B cell (primary cell): ENCODE results near the genes ID3, GALE and SRSF10.

DNA sequence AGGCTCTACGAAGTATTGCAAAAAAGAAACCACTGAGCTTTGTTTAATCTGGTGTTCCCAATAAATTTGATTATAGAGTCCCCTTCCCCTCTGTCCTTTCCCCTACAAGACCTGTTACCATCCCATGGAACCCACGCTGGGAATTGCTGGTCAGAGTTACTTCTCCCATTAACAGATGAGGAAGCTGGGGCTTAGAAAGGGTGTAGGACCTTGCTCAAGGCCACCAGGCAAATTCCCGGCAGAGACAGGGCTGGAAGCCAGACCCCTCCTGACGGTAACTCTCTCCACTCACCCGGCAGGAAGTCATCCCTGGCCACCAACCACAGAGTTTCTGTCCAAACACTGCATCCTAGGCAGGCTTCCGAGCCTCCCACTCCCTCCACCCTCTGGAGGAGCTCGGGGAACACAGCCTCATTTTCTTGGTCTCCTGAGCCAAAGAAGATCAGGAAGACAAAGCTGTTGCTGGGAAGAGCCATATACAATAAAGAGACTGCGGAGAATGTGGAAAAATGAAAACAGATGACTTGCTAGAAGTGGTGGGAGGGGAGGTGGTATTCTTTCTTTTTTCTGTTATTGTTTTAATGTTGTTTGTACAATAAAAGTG is 25.0 kb upstream of the ZNF436 start:
- PRO-cap: no peak
- CAGE, long polyA plus RNA: no peak

DNA sequence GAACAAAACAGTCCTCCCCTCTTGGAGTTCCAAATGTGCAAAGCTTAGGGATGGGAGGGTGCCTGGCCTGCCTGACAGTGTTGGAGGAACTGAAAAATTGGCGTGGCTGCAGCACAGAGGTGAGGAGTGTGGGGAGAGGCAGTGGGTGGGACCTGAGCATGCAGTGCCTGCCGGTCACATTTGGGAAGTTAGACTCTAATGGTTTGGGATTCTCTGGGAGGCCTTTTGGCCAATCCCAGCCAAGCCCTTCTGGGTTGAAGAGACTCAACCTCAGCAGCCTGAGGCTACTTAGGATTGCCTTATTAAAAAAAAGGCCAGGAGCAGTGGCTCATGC is 2.3 kb upstream of the TCEA3 start:
- PRO-cap: no peak
- CAGE, long polyA plus RNA: no peak

- PRO-cap: no peak
- CAGE, long polyA plus RNA: no peak
These were observed 2.0 kb upstream of the E2F2 start for GRCh38 chr1:23533046-23533501.

DNA sequence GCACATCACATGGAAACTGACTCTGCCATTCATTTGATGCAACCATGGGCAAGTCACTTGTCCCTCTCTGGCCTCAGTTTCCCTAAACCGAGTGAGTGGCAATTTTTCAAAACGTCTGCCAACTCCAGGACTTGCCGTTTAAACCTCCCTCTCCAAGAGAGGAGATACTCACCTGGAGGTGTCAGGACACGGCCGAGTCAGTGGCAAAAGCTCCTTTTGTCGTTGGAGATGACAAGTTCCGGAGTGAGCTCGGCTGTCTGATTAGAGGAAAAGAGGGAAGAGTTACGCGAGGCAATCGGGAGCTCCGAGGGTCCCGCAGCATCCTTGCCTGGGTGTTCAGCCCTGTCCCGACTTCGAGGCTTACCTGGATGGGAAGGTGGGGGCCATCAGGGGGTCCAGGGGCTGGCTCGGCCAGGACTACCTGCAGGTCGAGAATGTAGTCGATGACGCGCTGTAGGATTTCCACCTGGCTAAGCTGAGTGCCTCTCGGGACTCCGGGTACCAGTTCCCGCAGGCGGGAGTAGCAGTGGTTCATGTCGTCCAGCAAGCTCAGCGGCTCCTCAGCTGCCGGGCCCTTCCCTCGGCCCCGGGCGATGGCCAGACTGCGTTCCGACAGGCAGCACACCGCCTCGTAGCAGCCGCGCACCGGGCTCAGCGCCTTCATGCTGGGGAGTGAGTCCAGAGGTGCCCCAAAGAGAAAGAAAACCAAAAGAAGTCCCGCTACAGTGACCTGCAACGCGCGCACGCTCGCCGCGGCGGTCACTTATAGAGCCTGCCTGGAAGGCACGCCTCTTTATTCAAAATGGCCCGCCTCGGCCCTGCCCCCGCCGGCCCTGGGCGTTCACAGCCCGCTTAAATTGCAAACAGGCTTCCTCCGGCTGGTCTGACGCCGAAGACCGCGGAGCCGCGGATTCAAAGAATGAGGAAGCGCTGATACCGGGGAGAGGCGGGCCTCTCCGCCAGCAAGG is at the start of gene ID3:
Gene ID3, minus strand, starts transcription at position 739 of the 968 bp plus-strand sequence.
- PRO-cap: unidirectional peak, plus-strand start at position 504 of the sequence; unidirectional peak, plus-strand start at position 526 of the sequence; bidirectional peak, plus-strand start at position 882 of the sequence, minus-strand start at position 674 of the sequence
- CAGE, long polyA plus RNA: start-site peak on the minus strand centred at position 709 of the sequence, 70 bp wide, 295 and 349 reads in 2 replicates

DNA sequence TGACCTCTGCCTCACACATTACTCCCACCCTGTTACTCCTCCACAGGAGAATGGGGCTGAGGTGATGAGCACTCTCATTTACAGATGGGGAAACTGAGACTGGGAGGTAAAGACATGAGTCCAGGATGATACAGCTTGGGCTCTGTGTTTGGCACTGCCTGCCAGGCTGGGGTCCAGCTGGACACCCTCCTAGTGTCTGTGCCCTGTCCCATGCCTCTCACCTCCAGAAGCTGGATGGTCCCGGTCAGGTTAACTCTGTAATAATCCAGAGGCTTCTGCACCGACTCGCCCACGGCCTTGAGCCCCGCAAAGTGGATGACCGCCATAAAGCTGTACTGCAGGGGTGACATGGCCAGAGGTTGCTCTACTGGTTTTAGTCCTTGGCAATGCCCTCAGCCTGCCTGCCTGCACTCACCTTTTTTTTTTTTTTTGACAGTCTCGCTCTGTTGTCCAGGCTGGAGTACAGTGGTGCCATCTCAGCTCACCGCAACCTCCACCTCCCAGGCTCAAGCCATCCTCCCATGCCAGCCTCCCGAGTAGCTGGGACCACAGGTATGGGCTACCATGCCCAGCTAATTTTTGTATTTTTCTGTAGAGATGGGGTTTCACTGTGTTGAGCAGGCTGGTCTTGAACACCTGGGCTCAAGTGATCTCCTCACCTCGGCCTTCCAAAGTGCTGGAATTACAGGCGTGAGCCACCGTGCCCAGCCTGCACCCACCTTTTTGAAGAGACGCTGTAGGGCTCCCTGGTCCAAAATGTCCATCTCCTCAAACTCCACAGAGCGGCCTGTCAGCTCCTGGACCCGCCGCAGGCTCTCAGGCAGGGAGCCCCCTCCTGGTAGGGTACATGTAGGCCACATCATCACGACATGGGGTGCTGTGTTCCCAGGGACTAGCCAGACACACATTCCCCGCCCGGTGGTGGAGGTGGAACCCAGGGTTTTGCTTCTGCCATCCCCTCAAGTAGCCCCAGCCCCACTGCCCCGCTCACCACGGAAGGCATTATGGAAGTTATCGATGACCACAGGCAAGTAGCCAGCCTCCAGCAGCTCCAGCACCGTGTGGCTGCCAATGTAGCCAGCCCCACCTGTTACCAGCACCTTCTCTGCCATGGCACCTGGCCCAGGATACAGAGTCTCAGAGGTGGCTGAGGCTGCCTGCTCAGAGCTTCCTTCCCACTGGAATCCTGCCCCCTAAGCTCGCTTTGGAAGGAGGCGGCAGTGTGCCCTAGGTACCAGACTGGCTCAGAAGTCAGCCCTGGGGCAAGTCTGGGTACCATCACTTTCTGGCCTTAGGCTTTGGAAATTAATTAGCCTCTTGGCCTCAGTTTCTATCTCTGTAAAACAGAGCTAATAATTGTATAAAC is 2.2 kb downstream of the GALE start:
- PRO-cap: no peak
- CAGE, long polyA plus RNA: no peak

DNA sequence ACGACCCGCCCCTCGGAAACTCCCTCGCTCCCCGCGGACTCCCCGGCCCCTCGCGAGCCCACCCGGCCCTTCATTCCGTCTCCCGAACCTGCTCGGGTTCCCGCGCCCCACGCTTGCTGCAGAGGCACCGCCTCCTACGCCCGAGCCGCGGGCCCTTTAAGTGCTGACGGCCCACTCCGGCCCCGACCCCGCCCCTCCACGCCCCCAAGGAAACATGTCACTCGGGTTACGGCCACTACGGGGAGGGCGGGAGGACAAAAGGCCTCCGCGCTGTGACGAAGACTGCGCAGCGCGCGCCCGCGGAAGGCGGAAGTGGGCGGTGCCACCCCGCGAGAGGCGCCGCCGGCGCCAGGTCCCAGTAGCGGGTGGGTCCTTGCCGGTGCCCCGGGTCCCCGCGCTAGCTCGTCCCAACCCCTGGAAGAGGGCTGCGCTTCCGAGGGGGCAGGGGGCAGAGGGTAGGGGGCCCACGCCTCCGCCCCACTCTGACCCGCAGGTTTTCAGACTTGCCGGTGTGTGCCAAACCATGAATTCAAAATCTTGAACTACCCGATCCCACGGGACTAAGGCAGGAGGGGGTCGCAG is at the start of gene GALE:
Gene GALE, minus strand, starts transcription at position 131 of the 582 bp plus-strand sequence.
- PRO-cap: bidirectional peak, plus-strand start at position 73 of the sequence, minus-strand start at position 158 of the sequence; bidirectional peak, plus-strand start at position 358 of the sequence, minus-strand start at position 200 of the sequence
- CAGE, long polyA plus RNA: no peak

DNA sequence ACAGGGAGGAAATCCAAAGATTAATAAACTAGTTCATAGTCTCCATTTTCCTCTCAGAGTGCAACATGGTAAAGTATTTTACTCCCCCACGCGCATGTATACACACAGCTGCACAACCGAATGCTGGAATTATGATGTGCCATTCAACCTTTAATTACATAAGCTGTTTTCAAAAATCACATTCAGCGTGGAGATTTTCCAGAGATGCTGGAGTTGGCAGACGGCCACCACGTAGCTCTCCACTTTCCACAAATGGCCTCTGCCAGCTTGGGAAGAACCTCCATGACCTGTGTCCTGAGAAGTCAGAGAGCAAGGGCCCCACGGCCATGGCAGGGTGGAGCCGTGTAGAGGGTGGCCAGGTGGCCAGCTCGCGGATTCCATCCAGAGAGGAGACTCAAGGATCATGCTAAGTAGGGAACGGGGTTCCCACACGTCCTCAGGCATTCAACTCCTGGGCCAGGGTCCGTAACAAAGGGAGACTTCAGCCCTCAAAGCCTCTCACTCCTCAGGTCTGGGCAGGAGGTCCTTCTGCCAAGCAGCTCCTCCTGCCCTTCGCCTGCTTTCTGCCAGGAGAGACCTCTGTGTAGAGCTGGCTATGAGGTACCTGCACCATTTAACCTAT is 1.3 kb upstream of the GALE start:
- PRO-cap: no peak
- CAGE, long polyA plus RNA: no peak

DNA sequence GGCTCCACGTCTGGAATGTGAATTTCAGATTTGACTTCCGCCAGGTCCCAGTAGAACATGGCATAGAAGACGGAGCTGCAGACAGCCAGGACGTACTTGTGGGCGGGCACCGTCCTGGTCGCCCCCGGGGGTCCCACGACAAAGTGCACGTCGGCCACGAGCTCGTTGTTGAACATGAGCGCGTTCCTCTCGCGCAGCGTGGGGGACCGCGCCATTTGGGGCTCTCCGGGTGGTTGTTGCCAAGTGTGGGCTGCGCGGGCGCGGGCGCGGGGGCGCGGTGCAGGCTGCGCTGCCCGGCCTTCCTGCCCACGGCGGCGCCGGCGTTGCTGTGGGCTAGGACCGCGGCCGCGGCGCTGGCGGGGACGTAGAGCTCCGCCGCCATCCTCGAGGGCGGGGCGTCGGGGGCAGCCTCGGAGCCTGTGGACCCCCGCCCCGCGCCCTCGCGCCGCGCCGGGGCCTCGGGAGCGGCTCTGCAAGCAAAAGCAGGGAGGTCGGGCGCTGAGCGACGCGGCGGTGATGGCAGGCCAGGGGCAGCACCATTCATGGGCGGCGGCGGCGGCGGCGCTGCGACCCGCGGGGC is 10.5 kb downstream of the CNR2 start:
- PRO-cap: no peak
- CAGE, long polyA plus RNA: no peak

DNA sequence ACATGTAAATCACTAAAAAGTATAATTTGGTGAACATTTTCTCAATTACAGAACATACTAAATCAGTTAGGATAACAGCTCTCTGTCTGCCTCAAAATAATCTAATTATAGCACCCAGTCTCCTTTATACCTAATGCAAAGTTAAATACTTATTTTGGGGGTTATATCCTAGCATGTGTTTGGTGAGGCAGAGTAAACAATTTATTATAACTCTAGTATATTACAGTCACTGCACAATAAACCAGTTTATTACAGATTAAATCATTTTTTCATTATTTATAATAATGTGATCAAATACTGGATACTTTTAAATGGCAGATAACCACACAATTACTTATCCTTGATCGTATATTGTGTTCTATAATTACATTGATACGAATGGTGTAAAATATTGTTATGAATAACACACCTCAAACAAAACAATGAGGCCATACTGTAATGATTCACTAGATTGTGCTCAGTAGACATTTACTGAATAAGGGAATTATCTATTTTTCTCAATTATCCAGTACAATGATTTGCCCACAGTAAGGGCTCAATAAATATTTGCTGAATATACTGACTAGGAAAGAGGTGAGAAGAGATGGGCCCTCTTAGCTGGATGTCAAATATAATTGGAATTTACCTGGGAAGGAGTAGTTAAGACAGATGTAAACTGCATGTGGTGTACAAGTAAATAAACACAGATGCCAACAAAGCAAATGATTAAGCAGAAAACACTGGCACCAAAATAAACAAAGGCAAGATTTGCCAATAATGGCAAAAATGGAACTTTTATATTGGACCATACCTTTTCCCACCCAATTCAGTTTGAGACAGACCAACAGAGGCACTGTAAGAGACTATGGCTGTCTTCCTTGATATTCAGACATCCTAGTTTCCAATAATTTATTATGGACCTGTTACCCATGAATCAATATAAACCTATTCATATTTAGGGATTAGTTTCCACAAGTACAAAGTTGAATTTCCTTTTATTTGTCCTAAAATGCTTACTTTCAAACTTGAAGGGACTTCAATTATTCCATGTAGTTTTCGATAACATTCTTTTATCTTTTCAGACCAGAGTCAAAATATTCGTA is 7.2 kb downstream of the PNRC2 start:
- PRO-cap: no peak
- CAGE, long polyA plus RNA: no peak

- PRO-cap: bidirectional peak, plus-strand start at chr1:23979868, minus-strand start at chr1:23979783; bidirectional peak, plus-strand start at chr1:23980113, minus-strand start at chr1:23980110
- CAGE, long polyA plus RNA: no peak
These were observed 653 bp downstream of the SRSF10 start for GRCh38 chr1:23979147-23980200.

- PRO-cap: bidirectional peak, plus-strand start at chr1:23980510, minus-strand start at chr1:23980327; bidirectional peak, plus-strand start at chr1:23981011, minus-strand start at chr1:23980890
- CAGE, long polyA plus RNA: no peak
These were observed at the start of gene SRSF10 for GRCh38 chr1:23980201-23981153. SRSF10 (minus strand) TSS chr1:23980327.

- PRO-cap: no peak
- CAGE, long polyA plus RNA: no peak
These were observed 25.9 kb downstream of the STPG1 start for GRCh38 chr1:24387636-24388105.

DNA sequence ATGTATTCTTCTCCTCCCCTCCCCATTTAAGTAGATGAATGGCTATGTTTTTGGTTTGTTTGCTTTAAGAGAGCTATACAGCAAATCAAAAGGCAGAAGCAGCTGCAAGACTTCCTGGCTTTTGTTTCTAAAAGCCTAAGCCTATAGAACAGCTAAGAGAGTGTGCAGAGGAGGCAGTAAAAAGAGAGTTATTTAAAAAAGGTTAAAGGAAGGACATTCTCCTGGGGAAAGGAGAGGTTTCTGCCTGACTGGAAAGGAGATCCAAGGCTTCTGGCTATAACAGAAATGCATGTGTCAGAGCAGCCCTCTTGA is 20.3 kb downstream of the STPG1 start:
- PRO-cap: no peak
- CAGE, long polyA plus RNA: no peak

- PRO-cap: no peak
- CAGE, long polyA plus RNA: no peak
These were observed 415 bp downstream of the NIPAL3 start for GRCh38 chr1:24415987-24416446.

- PRO-cap: no peak
- CAGE, long polyA plus RNA: no peak
These were observed 39.2 kb downstream of the NIPAL3 start for GRCh38 chr1:24454868-24455206.

DNA sequence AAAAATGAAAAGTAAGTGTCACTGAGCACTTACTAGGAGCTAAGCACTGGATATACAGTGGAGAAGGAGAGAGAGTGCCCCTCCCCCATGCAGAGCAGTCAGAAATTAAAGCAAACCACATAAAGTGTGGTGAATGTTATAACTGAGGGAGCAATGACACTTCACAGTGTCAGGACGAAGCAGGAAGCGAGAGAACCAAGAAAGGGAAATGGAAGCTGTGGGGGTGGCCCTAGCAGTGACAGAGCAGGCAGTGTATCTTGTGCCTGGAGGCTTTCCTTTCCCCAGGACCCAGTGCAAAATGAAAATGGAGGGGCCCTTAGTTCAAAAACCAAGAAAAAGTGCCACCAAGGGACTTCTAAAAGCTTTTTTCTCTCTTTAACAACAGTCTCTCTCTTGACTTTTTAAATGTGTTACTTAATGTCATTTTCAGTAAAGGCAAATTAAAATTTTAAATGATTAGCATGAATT is 21.5 kb upstream of the RCAN3 start:
- PRO-cap: no peak
- CAGE, long polyA plus RNA: no peak

DNA sequence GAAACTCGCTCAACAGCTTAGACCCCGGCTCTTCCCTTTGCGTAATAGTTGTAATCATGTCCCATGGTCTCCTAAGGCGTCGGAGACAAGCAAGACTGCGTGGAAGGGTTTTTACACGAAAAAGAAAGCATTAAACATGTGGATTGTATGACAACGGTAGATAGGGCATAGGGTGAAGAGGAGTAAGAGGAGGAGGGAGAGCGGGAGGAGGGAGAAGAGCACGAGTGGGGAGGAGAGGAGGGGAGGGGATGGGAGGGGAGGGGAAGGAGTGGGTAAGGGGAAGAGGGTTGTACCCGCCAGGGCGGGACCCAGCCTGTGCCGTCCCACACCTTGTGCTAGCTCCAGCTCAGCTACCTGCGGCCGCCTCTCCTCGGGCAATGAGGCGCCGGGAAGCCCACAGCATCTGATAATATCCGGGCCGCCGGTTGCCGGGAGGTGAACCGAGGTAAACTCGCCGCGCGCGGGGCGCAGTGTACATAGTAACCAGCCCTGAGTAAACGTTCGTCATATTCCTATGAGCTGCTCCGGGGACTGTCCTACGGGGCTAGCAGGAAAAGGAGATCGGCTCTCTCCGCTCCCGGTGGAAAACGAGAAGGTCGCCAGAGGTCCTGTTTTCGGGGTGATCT is 504 bp upstream of the RCAN3 start:
- PRO-cap: bidirectional peak, plus-strand start at position 504 of the sequence, minus-strand start at position 379 of the sequence
- CAGE, long polyA plus RNA: no peak

DNA sequence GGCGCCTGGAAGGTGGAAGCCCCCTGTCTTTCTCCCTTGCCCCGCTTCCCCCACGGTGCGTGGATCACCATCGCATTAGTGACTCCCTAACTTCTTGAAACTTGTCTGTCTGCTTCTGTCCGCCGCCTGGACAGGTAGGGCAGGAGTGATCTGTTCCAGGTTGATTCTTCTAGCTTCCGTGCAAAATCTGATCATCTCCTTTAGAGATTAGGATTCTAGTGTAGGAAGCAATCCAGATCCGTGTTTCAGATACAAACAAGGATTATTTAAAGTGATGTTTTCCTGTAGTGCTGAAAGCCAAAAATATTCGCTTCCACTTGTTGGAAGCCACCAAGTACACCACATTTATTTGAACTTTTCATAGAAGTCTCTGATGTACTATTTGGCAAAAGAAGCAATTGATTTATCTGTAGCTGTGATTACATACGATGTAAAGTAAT is 890 bp downstream of the RCAN3 start:
- PRO-cap: no peak
- CAGE, long polyA plus RNA: no peak

DNA sequence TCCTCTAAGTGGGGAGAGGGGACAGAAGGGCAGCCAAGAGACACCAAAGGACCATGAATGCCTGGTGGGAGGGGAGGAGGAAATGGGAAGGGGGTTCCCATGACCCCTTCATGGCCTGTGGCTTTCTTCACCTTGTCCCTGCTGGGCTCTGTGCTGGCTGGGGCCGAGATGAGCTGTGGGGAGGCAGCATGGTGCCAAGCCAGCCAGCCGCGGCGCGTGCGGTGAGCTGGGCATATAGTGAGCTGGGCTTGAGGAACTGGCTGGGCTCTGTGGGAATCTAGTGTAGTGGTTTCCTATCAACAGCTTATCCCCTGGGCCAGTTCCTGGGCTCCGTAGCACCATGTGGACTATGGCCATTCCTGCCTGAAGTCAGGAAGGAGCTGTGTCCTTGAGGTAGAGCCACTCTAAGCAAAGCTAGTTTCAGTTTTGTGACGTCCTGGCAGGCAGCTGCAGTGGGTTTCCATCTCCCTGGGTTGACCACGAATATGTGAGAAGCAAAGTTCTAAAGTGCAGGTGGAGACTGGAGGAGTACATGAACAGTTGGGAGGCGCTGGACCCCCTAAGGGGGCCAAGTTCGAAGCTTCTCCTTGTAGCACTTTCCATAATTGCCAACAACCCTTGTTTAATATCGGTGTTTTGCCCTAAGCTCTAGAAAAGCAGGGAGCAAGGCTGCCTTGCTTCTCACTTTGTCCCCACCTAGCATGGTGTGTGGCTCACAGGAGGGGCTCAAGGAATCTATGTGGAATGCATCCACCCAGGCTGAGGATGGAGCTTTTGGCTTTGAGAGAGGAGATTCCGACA is 1.9 kb downstream of the NCMAP start:
- PRO-cap: no peak
- CAGE, long polyA plus RNA: no peak

DNA sequence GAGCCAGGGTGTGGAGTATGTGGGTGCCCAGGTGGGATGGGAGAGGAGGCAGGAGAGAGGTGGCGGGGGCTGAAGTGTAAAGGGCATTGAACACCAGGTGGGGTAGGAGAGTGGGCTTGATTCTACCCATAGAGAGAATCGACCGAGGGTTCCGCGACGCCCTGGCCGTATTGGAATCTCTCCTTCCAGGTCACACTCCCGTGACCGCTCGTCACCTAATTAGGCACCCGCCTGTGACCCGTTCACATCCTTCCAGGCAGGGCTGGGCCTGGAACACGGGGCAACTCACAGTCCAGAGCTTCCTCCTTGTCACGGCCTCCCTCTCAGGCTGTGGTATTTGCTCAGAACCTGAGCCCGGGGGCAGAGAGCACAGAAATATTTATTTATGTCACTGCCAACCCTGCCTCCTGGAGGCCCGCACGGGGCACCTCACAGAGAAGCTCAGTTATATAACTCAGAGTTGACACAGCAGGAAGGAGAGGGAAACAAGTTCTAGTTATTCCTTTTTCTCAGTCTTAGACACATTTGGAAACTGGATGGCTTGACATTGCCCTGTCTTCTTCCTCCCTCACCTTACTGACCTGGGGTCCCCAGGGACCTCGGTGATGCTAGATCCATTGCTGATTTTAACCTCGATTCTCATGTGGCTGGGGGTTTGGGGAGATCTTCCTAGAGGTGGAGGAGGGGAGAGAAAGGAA is 12.1 kb downstream of the NCMAP start:
- PRO-cap: no peak
- CAGE, long polyA plus RNA: no peak